SK-N-SH (cell line): ENCODE measurements around a stretch of chr20.

DNA sequence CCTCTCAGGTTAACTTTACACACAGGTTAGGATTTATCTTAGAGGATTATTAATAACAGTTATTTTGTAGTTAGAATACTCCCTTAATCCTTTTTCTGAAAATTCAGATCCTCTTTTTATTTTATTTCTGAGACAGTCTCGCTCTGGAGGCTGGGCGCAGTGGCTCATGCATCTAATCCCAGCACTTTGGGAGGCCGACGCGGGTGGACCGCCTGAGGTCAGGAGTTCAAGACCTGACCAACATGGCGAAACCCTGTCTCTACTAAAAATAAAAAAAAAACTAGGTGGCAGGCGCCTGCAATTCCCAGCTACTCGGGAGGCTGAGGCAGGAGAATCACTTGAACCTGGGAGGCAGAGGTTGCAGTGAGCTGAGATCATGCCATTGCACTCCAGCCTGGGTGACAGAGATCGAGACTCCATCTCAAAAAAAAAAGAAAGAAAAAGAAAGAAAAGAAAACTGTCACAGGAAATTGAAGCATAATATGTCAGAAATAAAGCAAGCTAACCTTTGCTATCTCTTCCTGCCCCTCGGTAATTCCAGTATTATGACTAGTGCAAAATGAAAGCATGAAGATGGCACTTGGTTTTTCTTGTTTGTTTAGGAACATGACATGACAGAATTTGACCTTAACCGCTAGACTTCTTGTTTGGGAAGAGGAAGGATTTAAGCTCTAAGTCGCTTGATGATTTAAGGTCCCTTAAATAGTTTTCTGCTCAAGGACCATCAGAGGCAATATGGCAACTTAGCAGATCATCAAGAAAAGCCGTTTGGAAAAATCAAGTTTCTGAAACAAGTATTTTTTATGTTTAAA lies 1.8 kb upstream of the RBM39 start:
- RRBS = no CpG with 5 or more reads among the region's 14 CpGs
CAGE:
- cytosol, long polyA plus RNA = no peak
- long polyA plus RNA = no peak
- nucleus, long polyA plus RNA = no peak

DNA sequence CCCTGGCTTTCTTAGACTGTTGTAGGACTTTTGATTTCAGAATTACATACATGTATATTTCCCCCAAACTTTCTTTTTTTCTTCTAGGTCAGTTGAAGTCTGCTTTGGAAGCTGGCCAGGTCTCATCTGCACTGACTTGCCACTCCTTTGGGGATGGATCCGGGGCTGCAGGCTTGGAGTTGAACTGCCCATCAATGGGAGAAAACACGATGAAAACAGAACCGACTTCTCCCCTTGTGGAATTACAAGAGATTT lies 82.8 kb downstream of the SCAND1 start:
- RRBS = no CpG with 5 or more reads among the region's 3 CpGs
CAGE:
- cytosol, long polyA plus RNA = no peak
- long polyA plus RNA = no peak
- nucleus, long polyA plus RNA = no peak

GRCh38 chr20:35906820-35907633 lies 47.3 kb downstream of the SCAND1 start:
- RRBS = no CpG with 5 or more reads among the region's 7 CpGs
CAGE:
- cytosol, long polyA plus RNA = no peak
- long polyA plus RNA = no peak
- nucleus, long polyA plus RNA = no peak

- RRBS = no CpG with 5 or more reads among the region's 9 CpGs
CAGE:
- cytosol, long polyA plus RNA = no peak
- long polyA plus RNA = no peak
- nucleus, long polyA plus RNA = no peak
These were observed 49.2 kb downstream of the CNBD2 start for GRCh38 chr20:36017469-36018098.

GRCh38 chr20:36334015-36334285 lies 27.8 kb downstream of the DLGAP4 start:
- RRBS = no CpG with 5 or more reads among the region's 3 CpGs
CAGE:
- cytosol, long polyA plus RNA = no peak
- long polyA plus RNA = no peak
- nucleus, long polyA plus RNA = no peak

DNA sequence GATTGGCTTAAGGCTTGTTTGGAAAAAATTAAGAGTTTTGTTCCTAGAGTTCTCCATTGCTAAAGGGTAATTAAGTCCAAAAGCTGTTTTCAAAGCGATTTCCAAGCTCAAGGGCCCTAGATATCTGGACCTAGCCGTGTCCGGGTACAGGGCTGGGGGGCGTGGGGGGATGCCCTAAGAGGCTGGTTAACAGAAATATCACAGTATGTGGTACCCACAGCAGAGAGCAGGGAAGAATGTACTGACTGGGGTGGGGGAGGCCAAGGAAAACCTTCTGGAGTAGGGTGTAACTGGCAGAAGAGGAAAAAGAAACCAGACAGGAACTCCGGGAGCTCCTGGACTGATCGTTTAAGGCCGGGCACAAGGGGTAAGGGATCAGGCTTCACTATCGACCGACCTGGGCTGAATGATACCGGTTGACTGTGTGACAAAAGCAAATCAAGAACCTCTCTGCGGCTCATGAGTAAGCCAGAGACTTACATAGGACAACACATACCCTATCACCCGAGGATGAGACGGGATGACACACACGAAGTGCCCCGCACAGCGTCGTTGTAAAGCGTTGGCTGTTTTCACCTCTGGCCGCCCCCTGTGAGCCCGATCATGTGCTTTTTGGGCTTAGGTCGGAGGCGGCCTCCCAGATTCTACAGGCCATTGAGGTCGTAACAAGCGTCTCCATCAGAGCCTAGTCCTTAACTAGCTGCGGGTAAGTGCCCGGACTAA lies 820 bp upstream of the TGIF2 start:
- RRBS = 99% methylated on average over 5 of the region's 26 CpGs
CAGE:
- cytosol, long polyA plus RNA = no peak
- long polyA plus RNA = no peak
- nucleus, long polyA plus RNA = no peak

DNA sequence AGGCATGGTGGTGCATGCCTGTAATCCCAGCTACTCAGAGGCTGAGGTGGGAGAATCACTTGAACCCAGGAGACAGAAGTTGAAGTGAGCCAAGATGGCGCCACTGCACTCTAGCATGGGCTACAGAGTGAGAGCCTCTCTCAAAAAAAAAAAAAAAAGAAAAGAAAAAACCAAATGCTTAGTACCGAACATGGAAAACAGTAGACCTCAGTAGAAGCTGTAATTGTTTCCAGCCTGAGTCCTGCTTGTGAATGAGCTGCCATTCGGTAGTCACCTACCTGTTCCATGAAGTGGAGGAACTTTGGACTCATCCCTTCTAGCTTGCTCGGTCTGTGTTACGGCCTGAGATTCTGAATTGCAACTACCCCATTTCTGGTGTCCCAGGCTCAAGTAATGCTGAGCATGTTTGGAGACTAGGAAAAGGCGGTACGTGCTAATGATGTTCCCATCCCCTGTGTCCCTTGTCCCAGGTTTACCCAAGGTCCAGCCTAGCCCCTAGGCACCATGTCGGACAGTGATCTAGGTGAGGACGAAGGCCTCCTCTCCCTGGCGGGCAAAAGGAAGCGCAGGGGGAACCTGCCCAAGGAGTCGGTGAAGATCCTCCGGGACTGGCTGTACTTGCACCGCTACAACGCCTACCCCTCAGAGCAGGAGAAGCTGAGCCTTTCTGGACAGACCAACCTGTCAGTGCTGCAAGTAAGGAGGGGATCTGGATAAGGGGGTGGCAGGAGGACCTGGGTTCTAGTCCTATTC lies 5.0 kb downstream of the TGIF2 start:
- RRBS = no CpG with 5 or more reads among the region's 15 CpGs
CAGE:
- cytosol, long polyA plus RNA = no peak
- long polyA plus RNA = no peak
- nucleus, long polyA plus RNA = no peak

DNA sequence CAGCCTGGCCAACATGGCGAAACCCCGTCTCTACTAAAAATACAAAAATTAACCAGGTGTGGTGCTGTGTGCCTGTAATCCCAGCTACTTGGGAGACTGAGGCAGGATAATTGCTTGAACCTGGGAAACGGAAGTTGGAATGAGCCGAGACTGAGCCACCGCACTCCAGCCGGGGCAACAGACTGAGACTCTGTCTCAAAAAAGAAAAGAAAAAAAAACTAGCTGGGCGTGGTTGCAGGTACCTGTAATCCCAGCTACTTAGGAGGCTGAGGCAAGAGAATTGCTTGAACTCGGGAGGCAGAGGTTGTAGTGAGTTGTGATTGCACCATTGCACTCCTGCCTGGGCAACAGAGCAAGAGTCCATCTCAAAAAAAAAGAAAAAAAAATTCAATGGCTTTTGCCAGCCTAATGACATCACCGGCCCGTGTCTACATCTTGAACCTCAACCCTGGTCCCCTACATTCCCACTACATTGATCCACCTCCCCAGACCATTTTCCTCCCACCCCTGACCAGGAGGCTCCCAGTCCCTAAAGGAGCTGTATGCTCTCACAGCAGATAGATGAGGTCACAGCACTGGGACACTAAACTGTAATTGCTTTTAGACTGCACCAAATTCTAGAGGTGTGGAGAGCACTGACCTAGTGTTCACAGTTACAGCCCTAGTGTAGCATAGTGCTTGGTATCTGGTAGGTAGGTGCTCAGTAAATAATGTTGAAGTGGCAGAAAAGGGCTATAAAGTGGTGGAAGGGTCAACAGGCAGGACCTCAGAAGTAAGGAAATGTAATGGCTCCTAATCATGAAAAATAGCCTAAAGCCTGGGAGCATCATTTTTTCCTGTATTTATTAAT lies 10.5 kb downstream of the TGIF2 start:
- RRBS = no CpG with 5 or more reads among the region's 10 CpGs
CAGE:
- cytosol, long polyA plus RNA = no peak
- long polyA plus RNA = no peak
- nucleus, long polyA plus RNA = no peak

DNA sequence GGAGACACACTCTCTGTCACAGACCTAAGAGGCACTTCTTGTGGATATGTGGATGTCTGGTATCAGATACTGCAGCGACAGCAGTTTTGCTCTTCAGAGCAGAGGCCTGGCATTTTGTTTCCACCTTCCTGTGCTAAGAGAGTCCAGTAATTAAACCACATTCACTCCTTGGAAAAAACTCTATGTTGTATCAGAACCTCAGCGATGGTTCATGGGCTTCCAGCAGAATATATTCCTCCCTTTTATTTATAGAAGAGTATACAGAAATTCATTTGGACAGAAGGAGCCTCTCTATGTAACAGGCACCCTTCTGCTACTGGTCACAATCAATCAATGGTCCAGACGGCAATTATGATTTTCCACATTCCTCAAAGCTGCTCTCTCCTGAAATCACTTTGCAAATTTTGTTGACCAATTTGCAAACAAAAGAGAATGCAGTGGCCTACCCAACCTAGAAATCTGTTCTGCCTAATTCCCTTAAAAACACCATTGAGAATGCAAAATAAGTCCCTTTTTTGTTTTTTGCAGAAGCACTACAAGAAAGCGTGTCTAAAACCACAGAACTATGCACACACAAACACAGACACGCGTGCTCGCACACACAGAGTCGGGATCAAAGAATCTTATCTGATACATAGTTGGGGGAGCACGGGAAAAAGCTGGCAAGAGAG lies 6.7 kb upstream of the SLA2 start:
- RRBS = no CpG with 5 or more reads among the region's 9 CpGs
CAGE:
- cytosol, long polyA plus RNA = no peak
- long polyA plus RNA = no peak
- nucleus, long polyA plus RNA = no peak

- RRBS = 75% methylated on average over 1 of the region's 17 CpGs
CAGE:
- cytosol, long polyA plus RNA = no peak
- long polyA plus RNA = no peak
- nucleus, long polyA plus RNA = no peak
These were observed 35.1 kb upstream of the DSN1 start for GRCh38 chr20:36808378-36809338.

- RRBS = no CpG with 5 or more reads among the region's 8 CpGs
CAGE:
- cytosol, long polyA plus RNA = no peak
- long polyA plus RNA = no peak
- nucleus, long polyA plus RNA = no peak
These were observed 11.9 kb downstream of the TLDC2 start for GRCh38 chr20:36887804-36888221.

DNA sequence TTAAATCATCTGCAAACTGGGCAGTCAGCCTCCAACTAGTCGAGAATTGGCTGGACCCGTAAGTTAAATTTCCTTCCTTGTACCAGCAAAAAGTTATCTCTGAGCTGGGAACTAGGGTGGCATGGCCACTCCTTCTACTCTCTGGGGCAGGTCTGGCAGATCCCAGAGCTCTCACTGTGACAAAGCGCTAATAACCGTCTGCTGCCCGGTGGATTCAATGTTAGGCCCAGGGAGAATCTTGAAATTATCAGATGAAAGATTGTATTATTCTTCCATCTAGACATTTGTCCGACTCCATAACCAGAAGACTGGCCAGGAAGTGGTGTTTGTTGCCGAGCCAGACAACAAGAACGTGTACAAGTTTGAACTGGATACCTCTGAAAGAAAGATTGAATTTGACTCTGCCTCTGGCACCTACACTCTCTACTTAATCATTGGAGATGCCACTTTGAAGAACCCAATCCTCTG lies 33.3 kb downstream of the GHRH start:
- RRBS = no CpG with 5 or more reads among the region's 8 CpGs
CAGE:
- cytosol, long polyA plus RNA = no peak
- long polyA plus RNA = no peak
- nucleus, long polyA plus RNA = no peak

DNA sequence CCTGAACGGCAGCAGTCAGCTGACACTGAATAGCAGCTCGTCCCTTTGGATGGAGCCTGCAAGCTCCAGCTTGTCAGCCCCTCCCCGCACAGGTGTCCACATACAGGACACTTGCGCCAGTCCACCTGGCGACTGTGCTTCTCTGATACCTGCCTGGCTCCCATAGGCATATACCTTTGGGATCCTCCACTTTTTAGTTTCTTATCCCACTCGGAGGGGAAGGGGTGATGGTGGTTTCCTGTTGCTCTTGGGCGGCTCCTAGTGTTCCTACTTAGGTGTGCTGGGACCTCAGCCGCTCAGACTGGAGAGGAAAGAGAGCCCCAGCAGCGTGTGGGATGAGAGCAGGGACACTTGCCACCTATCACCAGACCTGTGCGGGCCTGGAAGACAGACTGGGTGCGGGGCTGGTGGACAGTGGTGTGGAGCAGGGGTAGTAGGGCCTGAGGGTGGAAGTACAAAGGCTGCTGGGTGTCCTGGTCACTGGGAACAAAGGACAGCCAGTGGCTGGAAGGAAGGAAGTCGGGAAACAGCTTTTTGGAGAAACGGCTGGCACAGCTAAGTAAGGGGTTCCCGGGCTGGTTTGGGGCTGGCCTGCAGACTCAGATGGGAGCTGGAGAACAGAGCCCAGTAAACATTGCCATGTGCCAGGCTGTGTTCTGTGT lies 18.3 kb downstream of the GHRH start:
- RRBS = no CpG with 5 or more reads among the region's 14 CpGs
CAGE:
- cytosol, long polyA plus RNA = no peak
- long polyA plus RNA = no peak
- nucleus, long polyA plus RNA = no peak

- RRBS = no CpG with 5 or more reads among the region's 9 CpGs
CAGE:
- cytosol, long polyA plus RNA = no peak
- long polyA plus RNA = no peak
- nucleus, long polyA plus RNA = no peak
These were observed 12.9 kb upstream of the MANBAL start for GRCh38 chr20:37276554-37276887.

- RRBS = no CpG with 5 or more reads among the region's 7 CpGs
CAGE:
- cytosol, long polyA plus RNA = no peak
- long polyA plus RNA = no peak
- nucleus, long polyA plus RNA = no peak
These were observed 12.4 kb upstream of the MANBAL start for GRCh38 chr20:37276888-37277576.

DNA sequence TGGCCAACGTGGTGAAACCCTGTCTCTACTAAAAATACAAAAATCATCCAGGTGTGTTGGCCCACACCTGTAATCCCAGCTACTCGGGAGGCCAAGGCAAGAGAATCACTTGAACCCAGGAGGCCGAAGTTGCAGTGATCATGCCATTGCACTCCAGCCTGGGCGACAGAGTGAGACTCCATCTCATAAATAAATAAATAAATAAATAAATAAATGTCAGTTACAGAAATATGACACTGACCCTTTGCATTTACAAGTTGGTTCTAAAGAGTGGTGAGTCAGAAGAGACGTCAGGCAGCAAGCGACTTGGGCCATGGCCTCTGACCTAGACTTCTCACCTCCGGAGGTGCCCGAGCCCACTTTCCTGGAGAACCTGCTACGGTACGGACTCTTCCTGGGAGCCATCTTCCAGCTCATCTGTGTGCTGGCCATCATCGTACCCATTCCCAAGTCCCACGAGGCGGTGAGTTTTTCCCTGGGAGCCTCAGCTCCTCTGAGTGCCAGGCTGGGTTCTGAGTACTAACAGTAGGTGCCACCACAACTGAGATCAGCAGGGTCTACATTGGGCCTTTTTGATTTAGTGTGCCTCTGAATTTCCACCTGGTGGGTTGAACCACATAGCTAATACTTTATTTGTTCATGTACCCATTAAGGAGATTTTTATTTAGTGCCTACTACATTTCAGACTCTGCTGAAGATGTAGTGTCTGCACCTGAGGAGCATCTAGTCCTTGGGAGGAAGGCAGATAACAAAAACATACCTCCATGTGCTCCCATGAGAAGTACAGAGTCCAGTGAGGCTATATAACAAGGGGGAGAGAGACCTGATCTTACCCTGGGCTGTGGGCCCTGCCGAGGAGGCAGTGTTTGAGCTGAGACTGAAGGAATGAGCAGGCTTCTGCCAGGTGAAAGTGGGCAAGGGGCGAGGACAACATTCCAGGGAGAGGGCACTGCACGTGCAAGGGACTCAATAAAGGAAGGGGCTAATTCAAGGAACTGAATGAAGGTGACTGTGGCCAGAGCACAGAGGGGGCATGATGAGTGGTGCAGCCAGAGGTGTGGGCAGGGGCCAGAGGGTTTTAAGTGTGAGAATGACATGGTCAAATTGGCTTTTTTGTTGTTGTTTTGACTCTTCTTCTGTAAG lies 11.9 kb downstream of the MANBAL start:
- RRBS = no CpG with 5 or more reads among the region's 16 CpGs
CAGE:
- cytosol, long polyA plus RNA = no peak
- long polyA plus RNA = no peak
- nucleus, long polyA plus RNA = no peak

DNA sequence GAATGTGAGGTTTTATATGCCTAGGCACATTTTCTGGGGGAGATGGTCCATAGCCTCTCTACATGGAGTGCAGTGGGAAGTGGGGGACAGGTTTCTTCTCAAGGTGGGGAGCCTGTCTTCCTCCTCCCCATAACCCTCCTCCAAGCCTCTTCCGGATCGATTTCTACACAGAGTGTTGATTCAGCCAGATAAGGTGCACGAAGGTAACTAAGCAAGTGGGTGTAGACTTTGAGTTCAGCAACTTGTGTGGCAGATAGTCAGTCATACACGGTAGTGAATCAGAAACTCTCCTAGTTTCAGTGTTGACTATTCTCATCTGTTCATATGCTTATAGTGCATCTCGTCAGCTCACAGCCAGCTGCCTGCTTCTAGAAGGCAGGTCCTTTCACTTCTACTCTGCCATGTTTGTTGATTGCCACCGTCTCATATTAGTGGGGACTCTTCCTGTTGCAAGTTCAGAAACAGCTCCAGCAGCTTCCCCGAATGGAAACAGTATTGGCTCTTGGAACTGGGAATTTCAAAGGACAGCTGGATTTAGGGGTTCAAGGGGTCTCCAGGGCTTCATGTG lies 19.2 kb downstream of the MANBAL start:
- RRBS = no CpG with 5 or more reads among the region's 7 CpGs
CAGE:
- cytosol, long polyA plus RNA = no peak
- long polyA plus RNA = no peak
- nucleus, long polyA plus RNA = no peak

DNA sequence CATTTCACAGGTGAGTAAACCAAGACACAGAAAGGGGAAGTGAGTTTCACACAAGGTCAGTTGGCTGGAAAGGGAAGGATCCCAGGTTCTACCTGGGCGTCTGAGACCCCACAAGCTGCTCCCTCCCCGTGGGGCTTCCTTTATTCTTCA lies 26.4 kb downstream of the MANBAL start:
- RRBS = no CpG with 5 or more reads among the region's 2 CpGs
CAGE:
- cytosol, long polyA plus RNA = no peak
- long polyA plus RNA = no peak
- nucleus, long polyA plus RNA = no peak

GRCh38 chr20:37372207-37372794 lies 26.4 kb downstream of the SRC start:
- RRBS = no CpG with 5 or more reads among the region's 5 CpGs
CAGE:
- cytosol, long polyA plus RNA = no peak
- long polyA plus RNA = no peak
- nucleus, long polyA plus RNA = no peak

GRCh38 chr20:37506697-37507097 lies 14.4 kb upstream of the NNAT start:
- RRBS = no CpG with 5 or more reads among the region's 2 CpGs
CAGE:
- cytosol, long polyA plus RNA = no peak
- long polyA plus RNA = no peak
- nucleus, long polyA plus RNA = no peak